Smooth muscle cell (in vitro differentiated cells): ENCODE measurements around the genes MEGF11, SNAPC5 and SMAD6.

DNA sequence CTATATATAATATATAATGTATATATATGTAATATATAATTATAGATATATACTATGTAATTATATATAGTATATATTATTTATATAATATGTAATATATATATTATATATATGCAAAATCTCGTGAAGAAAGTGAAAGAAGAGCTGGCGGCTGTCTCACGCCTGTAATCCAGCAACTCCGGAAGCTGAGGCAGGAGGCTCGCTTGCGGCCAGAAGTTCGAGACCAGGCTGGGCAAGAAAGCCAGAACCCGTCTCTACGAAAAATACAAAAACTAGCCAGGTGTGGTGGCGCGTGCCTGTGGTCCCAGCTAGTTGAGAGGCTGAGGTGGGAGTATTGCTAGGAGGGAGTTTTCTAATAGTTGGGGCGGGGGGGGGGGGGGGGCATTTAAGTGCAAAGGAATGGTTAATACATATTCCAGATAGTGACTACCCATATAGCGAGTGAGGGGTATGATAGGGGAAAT is 8.3 kb upstream of the PARP16 start:
- RAMPAGE, long total RNA = no peak

- RAMPAGE, long total RNA = no peak
Measured at GRCh38 chr15:65534272-65534819, 4.1 kb downstream of the HACD3 start.

DNA sequence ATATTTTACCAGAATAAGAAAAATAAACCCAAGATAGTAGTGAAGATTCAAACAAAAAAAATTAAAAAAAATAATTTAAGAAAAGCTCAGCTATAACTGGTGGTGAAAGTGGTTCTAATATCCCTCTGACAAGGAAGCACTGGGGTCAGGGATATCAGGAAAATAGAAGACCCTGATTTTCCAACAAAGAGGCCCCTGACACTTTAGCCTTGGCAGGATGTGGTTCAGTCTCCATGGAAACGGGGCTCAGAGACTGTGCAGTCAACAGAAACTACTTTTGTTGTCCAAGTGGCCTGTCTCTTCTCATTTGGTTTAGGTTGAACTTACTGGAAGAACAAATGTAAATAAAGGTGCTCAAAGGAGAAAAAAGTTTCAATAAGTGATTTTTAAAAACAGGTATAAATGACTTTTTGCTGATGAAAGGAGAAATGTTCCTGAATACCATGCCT is 27.2 kb downstream of the INTS14 start:
- RAMPAGE, long total RNA = no peak

- RAMPAGE, long total RNA = no peak
Measured at GRCh38 chr15:65686652-65687029, 64.9 kb downstream of the SLC24A1 start.

GRCh38 chr15:65690335-65691551 is 69.0 kb downstream of the SLC24A1 start:
- RAMPAGE, long total RNA = no peak

- RAMPAGE, long total RNA = no peak
Measured at GRCh38 chr15:65807808-65808072, 15.6 kb upstream of the DENND4A start.

GRCh38 chr15:65819539-65820217 is 27.6 kb upstream of the DENND4A start:
- RAMPAGE, long total RNA = no peak

GRCh38 chr15:65902353-65902862 is 33.1 kb downstream of the RAB11A start:
- RAMPAGE, long total RNA = no peak

GRCh38 chr15:66253551-66254067 is at the start of gene MEGF11:
Gene MEGF11 (minus strand): TSS chr15:66253750.
- RAMPAGE, long total RNA = no peak

GRCh38 chr15:66387711-66387791 is 839 bp downstream of the MAP2K1 start:
- RAMPAGE, long total RNA = no peak

- RAMPAGE, long total RNA = no peak
Measured at GRCh38 chr15:66404508-66405190, 17.9 kb downstream of the MAP2K1 start.

DNA sequence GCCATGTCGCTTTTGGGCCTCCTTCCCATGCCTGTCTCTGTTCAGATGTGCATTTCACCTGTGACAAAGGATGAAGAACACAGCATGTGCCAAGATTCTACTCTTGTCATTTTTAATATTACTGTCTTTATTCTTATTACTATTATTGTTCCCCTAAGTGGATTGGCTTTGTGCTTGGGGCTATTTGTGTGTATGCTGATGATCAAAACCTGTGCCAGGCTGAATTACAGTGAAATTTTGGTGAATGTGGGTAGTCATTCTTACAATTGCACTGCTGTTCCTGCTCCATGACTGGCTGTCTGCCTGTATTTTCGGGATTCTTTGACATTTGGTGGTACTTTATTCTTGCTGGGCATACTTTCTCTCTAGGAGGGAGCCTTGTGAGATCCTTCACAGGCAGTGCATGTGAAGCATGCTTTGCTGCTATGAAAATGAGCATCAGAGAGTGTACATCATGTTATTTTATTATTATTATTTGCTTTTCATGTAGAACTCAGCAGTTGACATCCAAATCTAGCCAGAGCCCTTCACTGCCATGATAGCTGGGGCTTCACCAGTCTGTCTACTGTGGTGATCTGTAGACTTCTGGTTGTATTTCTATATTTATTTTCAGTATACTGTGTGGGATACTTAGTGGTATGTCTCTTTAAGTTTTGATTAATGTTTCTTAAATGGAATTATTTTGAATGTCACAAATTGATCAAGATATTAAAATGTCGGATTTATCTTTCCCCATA is 6.7 kb downstream of the SNAPC5 start:
- RAMPAGE, long total RNA = no peak

DNA sequence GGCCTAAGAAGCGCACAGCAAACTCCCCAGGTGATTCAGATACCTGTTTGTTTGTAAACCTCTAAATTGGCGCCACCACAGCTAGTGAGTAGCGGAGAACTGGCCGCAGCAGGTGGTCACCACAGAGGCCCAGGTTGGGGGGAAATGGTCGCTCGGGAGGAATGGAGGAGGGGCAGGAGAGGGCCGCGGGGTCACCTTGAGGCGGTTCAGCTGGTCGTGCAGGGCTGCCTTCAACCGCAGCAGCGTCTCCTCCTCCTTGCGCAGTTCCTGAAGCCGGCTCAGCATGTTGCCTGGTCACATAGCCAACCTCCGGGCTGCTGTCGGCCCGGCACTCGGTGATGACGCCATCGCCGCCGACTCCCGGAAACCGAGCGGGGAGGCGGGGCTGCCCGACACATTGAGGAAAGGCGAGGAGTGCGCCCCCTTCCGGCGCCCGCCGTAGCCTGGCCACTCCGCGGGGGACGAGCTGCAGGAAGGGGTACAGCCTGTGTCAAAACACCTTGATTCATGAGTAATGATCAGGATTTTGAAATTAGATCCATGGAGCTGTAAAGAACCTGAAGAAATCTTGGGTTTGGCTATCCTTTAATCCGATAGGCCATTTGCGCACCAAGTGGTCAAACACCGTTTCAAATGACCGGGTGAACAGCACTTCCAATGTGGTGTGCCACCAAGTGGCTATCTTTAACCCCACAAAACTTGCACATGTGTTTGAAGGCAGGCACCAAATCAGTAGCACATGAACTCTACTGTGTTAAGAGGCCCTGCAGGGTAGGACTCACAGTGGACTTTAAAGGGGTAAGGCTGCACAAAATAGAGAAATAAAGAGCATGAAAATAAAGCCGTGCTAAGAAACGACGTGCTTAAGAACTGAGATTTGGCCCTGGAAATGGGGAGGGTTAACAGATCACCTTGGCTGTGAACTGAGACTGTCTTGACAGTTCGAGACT is at the start of gene SNAPC5:
Gene SNAPC5, minus strand, starts transcription at position 316 of the 950 bp plus-strand sequence.
- RAMPAGE, long total RNA = no peak

- RAMPAGE, long total RNA = no peak
Measured at GRCh38 chr15:66650284-66650950, 51.6 kb upstream of the SMAD6 start.

DNA sequence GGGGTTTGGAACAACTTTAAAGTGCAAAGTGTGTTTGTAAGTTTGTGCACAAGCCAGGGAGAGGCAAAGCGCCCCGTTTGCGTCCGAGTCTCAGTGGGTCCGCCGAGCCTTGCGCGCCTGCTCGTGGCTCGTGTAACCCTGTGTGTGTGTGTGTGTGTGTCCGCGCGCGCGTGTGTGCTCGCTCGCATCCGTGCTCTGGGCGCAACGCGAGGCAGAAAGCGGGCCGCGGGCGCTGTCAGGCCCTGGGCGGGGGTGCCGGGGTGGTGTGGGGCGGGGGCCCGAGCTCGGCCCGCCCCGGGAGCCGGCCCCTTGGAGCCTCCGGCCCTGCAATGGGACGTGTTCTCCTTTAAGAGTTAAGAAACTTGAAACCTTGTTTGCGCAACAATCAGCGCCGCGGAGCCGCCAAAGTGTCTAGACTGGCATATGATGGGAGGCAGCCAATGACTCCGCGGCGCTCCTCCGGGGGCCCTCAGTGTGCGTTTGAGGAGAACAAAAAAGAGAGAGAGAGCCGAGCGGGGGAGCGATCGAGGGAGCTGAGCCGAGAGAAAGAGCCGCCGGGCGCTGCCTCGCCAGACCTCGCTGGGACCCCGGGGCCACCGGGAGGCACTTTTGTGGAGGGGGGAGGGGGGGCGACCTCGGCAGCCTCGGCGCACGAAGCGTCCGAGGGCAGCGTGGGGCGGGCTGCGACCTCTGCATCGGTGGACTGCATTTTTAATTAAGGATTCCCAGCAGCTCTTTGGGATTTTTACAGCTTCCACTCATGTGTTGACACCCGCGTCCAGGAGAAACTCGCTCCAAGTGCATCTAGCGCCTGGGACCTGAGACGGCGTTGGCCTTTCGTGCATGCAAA is at the start of gene SMAD6:
Gene SMAD6, plus strand, starts transcription at position 422 of the 850 bp plus-strand sequence.
- RAMPAGE, long total RNA = no peak

GRCh38 chr15:66702932-66703280 is 870 bp downstream of the SMAD6 start:
- RAMPAGE, long total RNA = no peak

DNA sequence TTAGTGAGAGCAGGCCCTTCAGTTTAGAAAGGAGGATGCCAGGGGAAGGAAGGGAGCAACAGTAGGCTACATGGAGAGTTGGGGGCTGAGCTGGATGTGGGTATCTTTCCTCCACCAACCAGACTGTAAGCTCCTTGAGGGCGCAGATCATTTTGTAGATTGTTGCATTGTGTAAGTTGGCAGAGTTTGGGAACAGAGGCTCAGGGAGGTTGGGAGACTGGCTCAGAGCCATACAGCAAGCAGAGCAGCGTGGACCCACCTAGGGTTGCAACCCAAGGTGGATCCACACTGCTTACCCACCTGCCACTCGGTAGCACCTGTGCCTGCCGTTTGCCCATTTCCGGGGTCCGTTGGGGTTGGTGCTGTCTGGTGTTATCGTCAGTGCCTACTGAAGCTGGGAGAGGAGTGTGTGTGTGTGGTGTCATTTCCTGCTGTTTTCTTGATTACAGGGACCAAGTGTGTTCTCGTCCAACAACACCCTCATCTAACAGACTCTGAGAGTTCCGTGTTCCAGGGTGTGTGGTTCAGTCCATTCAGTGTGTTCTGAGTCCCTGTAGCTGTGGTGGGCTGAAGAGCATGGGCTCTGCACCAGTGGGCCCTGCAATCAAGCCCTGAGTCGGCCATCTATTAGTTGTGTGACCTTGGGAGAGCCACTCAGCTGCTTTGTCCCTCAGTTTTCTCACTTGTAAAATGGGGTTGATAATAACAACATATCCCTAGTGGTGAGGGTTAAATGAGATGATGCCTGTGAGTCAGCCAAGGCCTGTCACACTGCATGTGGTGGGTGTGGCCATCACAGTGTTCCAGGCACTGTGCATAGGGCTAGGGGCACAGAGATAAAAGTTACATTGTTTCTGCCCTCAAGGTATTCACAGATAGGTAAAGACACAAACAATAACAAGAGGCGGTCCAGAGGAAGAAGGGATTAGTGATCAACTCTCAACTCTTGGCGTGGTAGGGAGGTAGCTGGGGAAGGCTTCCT is 19.2 kb downstream of the SMAD6 start:
- RAMPAGE, long total RNA = no peak

DNA sequence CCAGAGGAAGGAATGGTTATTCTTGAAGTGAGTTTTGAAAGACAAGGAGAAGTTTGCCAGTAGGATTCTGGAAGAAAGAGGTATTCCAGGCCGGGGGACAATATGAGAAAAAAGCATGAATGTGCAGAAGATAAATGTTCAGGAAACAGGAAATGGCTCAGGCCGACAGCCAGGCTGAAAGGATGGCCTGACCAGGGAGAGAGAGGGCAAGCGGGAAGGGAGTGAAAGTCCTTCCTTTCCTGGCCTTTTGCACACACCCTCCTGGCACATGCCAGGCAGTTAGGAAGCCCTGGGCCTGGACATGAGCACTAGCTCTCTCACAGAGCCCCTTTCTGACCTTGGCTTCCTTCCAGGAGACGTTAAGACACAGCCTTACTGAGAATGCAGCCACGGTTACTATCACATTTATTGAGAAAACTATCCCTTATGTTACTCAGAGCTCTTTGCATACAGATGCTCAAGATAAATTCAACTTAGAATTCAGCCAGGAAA is 39.7 kb upstream of the SMAD3 start:
- RAMPAGE, long total RNA = no peak

GRCh38 chr15:67041814-67042319 is 23.5 kb upstream of the SMAD3 start:
- RAMPAGE, long total RNA = no peak

GRCh38 chr15:67086376-67087218 is 21.2 kb downstream of the SMAD3 start:
- RAMPAGE, long total RNA = no peak